Bronchus (tissue), 1 donor: ENCODE measurements around the gene SLC22A4.

- PRO-cap = no peak
Measured at GRCh38 chr5:131789539-131790280, 7.1 kb downstream of the FNIP1 start.

DNA sequence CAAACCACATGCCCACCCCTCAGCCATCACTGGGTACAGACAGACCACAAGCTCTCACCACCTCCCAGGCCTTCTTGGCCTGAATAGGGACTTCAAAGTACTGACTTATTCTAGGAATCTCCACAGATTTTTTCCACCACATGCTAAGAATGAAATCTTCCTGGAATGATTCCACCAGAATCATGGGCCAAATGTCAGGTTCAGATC is 28.3 kb downstream of the ACSL6 start:
- PRO-cap = no peak

DNA sequence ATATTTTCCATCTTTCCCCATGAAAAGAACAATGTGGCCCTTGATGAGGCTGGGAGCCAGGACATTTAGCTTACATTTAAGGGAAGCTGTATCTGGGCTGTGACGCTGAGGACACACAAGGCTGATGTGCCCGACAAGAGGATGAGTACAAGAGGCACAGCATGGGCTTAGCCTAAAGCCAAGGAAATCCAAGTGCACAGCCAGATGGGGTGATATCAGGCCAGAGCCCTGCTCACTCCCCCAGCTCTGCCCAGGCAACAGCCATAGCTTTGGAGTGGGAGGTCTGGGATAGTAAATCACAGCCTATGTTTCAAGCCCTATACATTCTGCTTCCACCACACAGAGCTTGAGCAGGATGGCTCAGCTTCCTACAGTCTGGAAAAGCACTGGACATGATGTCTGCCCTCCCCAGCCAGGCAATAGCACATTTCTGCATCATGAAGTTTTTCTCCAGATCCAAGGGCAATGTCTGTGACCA is 28.0 kb downstream of the ACSL6 start:
- PRO-cap = no peak

GRCh38 chr5:132219417-132219622 is 8.3 kb downstream of the P4HA2 start:
- PRO-cap = no peak

- PRO-cap = no peak
Measured at GRCh38 chr5:132265536-132266292, 8.2 kb downstream of the PDLIM4 start.

DNA sequence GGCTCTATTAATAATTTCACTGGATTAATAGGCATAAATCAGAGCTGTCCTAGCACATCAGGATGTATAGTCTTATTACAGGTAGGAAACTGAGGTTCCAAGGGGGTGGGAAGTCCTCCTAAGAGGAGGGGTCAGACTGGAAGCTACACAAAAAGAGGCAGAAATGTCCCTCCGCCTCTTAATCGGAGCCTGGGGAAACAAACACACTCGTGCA is 1.3 kb upstream of the SLC22A4 start:
- PRO-cap = no peak

GRCh38 chr5:132294327-132294685 is at the start of gene SLC22A4:
TSS of gene SLC22A4 (plus strand) at chr5:132294394.
- PRO-cap = bidirectional peak, plus-strand start at chr5:132294411, minus-strand start at chr5:132294128

DNA sequence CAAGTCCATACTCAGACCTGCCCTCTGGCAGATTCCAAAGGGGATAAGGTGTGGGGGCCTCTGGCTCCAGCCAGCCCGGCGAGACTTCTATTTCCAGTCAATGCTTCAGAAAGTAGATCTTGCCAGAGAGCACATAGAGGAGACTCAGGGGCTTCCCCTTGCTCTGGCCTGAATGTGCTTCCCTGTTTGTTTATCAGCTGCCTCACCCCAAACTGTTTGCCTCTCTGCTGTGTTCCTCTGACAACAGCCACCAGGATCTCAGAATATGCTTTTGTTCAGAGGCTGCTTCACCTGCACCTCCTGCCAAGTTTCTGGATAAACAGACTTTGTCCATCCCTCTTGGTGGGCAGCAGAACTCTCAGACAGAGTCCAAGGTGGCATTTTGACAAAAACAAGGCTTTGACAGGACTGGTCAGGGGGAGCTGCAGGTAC is 7.7 kb downstream of the SLC22A4 start:
- PRO-cap = no peak

- PRO-cap = no peak
Measured at GRCh38 chr5:132417633-132418520, 48.4 kb downstream of the SLC22A5 start.

DNA sequence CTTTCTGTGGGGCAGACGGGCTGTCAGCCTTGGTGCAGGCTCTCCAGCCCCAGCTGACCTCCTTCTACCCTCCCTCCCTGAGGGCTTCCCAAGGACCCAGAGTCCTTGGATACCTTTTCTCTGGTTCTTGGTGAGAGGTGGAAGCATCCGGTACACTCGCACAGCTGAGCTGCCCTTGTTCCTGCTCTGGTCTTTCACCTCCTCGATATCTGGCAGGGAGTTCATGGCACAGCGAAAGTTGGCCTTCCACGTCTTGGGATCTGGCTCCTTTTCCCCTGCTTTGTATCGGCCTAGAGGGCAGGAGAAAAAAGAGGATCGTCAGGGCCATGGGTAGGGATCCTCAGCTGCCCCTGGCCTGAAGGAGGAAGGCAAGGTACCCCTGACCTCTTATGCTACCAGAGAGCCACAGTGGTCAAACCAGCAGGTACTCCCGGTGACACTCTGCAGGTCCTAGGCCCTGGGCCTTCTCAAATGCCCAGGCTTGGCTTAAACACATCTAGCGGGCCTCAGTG is 3.7 kb downstream of the IRF1 start:
- PRO-cap = no peak

DNA sequence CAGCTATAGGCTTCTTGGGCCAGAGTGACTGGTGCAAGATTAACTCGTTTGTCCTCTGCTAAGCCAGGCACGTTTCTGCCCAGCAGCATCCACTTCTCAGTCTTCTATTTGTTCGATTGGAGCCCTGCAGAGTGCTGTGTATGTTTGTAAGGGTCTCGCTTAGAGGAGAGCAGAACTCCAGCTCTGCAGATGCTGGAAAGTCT is 1.7 kb downstream of the IRF1 start:
- PRO-cap = no peak

GRCh38 chr5:132490884-132491304 is 321 bp upstream of the IRF1 start:
- PRO-cap = bidirectional peak, plus-strand start at chr5:132491020, minus-strand start at chr5:132490773

- PRO-cap = no peak
Measured at GRCh38 chr5:132491822-132491912, 1.1 kb upstream of the IRF1 start.

DNA sequence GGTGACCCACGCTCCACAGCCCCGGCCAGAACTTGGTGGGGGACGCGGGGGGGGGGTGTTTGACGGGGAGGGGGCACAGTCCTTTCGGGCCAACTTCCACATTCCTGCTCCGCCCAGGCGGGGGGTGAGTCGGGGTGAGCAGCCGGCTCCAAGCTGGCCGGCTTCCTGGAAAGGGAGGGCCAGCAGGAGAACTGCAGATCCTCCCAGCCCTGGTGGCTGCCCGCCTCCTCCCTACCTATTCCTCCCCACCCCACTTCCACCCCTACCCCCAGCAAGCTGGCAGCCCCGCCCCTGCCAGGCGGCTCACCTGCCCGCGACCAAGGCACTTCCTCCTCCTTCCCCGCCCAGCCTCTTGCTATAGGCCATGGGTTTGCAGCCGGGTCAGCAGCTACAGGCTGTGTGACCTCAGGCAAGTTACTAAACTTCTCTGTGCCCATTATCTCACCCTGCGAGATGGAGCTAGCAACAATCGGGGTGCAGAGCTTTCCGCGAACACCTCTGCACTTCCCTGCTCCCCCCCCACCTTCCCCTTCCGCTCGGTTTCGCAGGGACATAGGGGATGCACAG is 5.6 kb upstream of the IRF1 start:
- PRO-cap = bidirectional peak, plus-strand start at position 333 of the sequence, minus-strand start at position 167 of the sequence; bidirectional peak, plus-strand start at position 465 of the sequence, minus-strand start at position 354 of the sequence

GRCh38 chr5:132498213-132498644 is 7.7 kb upstream of the IRF1 start:
- PRO-cap = no peak

GRCh38 chr5:132655789-132656616 is 2.0 kb upstream of the IL13 start:
- PRO-cap = no peak

GRCh38 chr5:132674607-132675525 is 1.1 kb downstream of the IL4 start:
- PRO-cap = no peak

GRCh38 chr5:132749887-132750115 is 2.6 kb downstream of the CCNI2 start:
- PRO-cap = no peak

DNA sequence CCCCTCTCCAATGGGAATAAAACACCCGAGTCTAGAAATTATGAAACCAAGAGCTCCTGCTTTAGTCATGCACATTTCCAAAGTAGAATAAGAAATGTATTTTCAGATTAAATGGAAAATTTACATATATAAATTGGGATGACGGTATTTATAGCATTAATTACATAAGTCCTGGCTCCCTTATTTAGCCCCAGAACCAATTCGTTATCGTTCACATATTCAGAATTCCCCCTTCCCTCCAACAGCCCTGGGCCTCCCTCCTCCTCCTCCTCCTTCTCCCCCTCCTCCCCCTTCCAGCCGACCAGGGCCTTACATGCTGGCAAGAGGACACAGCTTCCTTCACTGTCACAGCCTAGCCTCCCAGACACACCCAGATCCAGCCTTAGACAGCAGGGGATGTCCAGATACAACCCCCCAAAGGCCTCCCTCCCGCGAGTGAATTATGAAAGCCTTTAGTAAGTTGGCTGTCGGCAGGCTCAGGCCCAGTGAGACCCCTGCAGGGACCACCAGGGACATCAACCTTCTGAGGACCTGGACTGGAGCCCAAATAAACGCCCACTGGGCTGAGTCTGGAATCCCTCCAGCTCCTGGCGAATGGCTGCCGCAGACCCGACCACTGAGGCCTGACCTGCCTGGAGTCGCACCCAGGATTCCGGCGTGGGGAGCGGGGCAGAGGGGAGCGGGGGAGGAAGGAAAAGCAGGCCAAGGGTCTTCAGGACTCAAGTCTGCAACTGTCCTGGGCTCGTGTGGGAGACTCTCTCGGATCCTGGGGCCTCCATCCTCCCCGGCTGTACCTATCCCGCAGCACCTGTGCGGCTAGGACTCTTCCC is 924 bp downstream of the SEPTIN8 start:
- PRO-cap = no peak

- PRO-cap = no peak
Measured at GRCh38 chr5:132785269-132785900, 8.3 kb upstream of the SEPTIN8 start.